Jejunum (tissue), 1 donor: ENCODE data around the genes PGAP6, PIGQ and RAB40C.

DNA sequence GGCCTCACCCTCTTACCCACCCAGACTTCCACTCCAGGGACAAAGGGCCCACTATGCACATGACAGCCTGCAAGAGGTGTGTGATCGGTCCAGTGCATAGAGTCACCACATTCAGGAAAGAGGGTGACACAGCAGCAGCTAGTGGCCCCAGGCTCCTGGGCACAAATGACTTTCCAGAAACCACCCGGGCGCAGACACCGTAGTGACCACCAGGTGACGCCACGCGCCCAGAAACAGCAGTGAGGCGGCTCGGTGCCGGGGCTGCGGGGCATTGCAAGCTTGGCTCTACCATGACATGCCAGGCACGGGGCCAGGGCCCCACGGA lies 6.8 kb downstream of the RHBDF1 start:
- PRO-cap: no peak

DNA sequence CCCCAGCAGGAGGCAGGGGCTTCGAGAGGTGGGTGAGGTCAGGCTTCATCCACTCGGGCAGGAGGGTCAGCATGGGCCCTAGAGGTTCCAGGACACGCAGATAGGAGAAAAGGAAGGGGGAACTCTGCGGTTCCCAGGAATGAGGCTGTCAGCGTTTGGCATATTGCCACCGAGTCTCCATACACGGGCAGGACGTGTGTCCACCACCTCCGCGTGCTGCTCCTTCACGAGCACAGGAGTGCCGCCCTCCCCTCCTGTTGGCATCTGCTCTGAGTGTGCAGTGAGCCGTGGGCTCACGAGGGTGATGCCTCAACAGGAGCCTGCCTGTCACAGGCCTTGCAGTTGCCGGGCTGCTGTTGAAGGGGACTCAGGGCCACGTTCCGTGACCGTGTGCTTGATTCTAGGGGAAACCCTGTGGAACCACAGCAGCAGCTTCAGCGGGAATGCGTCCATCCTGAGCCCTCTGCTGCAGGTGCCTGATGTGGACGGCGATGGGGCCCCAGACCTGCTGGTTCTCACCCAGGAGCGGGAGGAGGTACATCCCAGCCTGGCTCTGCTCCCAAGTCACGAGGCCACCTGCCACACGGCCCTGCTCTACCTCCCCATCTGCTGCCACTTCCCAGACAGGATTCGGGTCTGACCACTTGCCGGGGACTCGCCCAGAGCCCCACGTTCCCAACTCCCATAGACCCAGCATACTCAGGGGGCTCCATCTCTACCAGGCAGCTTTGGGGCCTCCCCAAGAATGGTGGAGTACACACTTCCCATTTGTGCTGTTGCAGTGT lies 14.6 kb downstream of the RGS11 start:
- PRO-cap: no peak

- PRO-cap: bidirectional peak, plus-strand start at chr16:276578, minus-strand start at chr16:276489
Observed at GRCh38 chr16:276342-276969, 712 bp upstream of the RGS11 start.

- PRO-cap: no peak
Observed at GRCh38 chr16:330089-330737, 22.3 kb downstream of the AXIN1 start.

DNA sequence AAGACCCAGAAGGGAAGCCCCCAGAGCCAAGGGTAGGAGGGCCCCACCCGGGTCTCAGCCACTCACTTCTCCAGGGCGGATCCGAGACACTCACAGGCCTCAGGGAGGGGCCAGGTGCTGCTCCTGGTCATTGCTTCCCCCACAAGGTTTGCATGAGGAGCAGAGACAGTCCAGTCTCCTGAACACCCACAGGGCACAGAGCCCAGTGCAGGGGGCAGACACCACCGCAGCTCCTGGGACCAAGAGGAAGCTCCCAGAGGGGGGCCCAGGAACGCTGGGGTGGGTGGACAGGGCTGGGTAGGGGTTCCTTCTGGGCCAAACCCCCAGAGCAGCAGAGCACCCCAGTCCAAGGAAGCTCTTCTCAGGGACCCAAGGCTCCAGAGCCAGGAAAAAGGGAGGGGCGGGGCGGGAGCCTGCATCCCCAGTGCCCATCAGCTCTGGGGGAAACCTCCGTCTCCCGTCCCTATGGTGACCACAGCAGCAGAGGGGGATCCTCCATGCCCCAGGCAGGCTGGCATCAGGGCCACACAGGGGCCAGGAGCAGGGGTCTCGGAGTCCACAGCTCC lies 746 bp upstream of the MRPL28 start:
- PRO-cap: no peak

DNA sequence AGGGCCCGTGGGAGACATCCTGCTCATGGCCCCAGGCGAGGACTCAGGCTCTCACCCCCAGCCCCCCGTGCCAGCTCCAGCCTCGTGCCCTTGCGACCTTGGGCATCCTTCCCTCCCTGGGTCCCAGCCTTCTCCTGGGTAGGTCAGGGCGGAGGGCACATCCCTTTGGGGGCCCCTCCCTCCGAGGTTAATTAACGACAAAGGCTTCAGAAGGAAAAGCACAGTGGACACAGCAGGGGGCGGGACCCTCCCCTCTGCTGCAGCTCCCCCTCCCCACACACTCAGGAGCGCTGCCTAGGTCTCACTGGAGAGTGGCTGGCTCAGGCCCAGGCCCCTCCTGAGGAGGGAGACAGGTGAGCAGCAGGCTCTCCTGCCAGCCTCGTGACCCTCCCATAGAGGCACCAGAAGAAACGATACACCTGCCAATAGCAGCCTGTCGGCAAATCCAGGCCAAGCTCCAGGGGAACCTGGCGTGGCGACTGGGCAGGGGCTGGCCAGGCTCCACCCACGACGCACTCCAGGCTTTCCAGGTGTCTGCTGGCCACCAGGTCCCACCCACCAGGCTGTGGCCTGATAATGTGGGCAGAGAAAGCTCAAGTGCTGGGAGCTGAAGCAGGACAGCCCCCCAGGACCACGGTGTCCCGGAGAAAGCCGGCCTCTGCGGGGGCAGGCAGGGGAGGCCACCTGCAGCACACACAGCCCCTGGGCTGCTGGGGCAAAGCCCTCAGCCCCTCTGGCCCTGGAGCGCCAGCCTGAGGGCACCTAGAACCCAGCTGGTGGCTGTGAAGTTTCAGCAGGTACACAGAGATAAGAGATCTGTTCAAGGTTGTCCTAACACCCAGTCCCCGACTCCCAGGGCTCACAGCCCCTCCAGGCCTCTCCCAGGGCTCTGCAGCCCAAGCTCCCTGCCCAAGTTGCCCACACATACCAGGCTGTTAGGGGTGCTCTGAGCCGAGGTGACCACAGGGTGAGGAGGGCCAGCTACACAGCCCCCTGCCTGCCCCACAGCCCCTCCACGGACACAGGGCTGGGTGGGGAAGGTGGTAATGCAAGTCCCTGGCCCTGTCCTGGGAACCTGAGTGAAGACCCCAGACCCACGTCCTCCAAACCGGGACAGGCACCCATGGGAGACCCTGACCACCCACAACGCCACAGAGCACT lies 2.5 kb downstream of the PGAP6 start:
- PRO-cap: unidirectional peak, plus-strand start at position 561 of the sequence

- PRO-cap: bidirectional peak, plus-strand start at chr16:382105, minus-strand start at chr16:381978
Observed at GRCh38 chr16:381782-382650, at the start of gene PGAP6. Gene PGAP6, minus strand, starts transcription at chr16:381978.

GRCh38 chr16:396602-396882 lies 457 bp upstream of the NME4 start:
- PRO-cap: no peak

GRCh38 chr16:399278-399861 lies 2.3 kb upstream of the DECR2 start:
- PRO-cap: no peak

- PRO-cap: no peak
Observed at GRCh38 chr16:505296-505872, 22.1 kb upstream of the CAPN15 start.

GRCh38 chr16:510320-510798 lies 17.2 kb upstream of the CAPN15 start:
- PRO-cap: no peak

DNA sequence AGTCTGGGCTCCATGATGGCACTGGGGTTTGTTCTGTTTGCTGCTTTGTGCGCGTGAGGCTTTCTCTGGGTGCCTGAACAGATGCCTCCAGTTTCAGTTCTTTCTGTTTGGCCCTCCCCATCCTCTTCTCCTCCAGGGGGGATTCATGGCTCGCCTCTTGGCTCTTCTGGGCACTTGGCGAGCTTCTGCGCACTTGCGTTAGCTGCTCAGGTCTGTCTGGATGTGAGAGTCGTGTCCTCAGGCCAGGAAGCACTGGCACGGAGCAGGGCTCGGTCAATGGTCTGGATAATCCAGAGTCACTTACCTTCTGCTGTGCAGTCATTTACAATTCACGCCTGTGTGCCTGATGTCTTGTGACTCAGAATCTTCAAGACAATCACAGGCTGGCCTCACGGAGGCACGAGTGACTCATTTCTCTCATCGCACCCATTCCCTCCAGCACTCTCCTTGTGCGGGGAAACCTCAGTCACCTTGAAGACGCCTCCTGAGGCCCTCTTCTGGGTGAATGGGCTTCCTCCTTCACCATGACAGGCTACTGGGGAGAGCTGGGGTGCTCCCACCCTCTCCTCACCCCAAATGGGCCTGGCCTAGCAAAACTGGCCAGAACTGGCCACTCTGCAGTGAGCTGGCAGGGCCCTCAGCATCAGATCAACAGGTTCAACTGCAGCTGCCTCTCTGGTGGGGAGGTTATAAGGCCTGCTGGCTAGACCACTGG lies 2.0 kb upstream of the CAPN15 start:
- PRO-cap: bidirectional peak, plus-strand start at position 412 of the sequence, minus-strand start at position 254 of the sequence

DNA sequence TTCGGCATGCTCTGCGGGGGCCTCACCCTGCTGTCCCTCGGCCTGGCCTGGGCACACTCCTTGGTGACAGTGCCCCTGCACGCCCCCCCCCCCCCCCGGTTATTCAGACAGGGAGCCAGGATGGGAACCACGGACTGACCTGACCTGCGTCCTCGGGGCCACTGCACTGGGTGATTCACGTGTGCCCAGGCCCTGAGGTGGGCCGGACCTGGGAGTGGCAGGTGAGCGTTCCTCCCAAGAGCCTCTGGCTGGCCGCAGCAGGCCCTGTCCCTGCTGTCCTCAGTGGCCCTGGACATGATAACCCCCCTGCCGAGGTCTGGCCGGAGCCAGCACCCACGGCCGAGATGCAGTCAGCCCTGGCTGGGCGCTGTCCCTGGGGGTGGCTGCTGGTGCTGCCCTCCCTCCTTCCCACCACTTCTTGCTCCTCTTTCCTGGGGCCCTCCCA lies 8.4 kb downstream of the CAPN15 start:
- PRO-cap: unidirectional peak, minus-strand start at position 163 of the sequence

- PRO-cap: no peak
Observed at GRCh38 chr16:537742-538818, 10.6 kb downstream of the CAPN15 start.

DNA sequence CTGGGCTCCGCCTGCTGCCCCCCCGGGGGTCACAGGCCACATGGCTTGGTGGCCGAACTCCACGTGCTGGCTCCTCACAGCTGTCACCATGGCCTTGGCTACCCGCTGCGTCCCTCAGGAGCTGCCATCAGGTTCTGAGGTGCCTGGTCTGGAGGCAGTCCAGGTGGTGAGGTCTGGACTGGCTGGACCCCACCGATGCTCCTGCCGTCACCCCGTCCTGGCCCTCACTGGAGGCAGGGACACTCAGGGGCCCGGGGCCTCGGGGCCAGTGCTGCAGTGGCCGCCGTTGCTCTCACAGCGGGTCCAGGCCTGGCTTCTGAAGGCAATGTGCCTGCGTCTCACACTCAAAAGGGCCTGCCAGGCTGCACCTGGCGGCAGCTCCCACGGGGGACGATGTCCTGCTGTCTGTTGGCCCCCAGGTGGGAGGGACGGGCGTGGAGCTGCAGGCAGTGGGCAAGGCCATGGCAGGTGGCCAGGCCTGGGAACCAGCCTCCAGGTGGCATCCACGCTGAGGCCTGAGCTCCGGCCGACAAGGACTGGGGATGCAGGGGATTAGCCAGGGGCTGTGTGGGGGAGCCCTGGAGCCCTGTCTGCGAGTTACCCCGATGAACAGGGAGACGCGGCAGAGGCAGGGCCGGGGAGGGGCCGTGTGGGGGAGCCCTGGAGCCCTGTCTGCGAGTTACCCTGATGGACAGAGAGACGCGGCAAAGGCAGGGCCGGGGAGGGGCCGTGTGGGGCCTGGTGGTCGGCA lies 13.4 kb downstream of the CAPN15 start:
- PRO-cap: no peak

DNA sequence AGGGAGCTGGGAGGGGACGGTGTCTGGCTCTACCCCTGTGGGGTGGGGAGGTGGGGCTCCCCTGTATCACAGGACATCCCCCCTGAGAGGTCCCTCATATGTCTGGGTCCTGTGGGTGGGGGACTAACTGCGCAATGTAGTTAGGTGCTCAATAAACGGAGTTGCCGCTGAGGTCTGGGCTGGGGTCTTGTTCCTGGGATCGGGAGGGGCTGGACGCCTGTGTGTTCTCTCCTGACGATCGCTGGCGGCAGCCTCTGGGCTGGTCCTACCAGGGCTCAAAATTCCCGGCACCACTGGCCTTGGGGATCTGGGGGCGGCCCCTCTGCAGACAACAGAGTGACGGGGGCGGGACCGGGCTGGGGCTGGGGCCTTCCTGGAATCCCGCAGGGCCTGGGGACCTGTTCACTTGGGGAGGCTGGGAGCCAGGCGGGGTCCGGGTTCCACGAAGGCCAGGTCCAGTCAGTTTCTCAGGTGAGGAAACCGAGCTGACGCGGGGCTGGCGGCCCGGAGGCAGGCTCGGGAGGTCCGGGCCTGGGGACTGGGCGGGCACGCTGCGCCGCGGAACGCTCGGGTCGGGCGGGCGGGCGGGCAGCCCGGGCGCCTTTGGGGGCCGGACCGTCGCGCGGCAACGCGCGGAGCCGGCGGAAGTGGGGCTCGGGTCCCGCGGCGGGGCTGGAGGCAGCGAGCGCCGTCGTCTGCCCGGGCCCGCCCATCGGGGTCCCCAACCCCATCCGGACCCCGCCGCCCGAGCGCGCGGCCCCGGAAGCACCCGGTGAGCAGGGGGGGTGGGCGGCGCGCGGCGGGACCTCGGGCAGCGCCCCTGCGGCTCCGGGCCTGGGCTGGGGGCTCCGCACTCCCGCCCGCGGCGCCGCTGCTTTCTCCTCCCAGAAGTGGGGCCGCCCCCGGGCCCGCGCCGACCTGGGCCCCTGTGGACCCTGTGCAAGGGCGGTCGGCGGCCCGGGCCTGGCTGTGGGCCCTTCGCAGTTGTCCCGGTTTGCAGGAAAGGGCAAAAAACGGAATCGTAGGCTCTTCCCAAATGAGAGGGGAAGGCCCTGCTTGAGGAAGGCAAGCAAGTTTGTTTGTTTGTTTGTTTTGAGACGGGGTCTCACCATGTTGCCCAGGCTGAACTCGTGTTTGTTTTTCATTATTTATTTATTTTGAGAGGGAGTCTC lies at the start of gene PIGQ:
PIGQ (plus strand) TSS at position 644 of the 1,172 bp plus-strand sequence.
- PRO-cap: bidirectional peak, plus-strand start at position 657 of the sequence, minus-strand start at position 540 of the sequence

DNA sequence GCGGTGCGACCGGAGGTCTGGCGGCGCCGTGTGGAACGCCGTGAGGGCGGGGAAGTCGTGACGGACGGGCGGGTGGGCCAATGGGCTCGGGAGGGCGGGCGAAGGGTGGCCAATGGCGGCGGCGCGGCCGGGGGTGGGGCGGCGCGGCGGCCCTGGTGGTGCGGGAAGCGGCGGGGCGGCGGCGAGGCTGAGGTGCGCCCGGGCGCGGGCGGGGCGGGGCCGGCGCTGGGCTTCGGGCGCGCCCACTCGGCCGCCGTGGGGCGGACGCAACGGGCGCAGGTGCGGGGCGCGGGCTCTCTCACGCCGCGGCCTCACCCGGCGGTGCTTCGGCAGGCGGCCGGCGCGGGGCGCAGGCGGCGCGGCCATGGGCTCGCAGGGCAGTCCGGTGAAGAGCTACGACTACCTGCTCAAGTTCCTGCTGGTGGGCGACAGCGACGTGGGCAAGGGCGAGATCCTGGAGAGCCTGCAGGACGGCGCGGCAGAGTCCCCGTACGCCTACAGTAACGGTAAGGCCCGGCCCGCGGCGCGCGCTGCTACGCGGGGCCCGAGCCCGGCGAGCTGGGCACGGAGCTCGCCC lies at the start of gene RAB40C:
RAB40C (plus strand) TSS at position 139 of the 577 bp plus-strand sequence.
- PRO-cap: bidirectional peak, plus-strand start at position 163 of the sequence, minus-strand start outside the sequence

GRCh38 chr16:592477-593473 lies 2.9 kb downstream of the RAB40C start:
- PRO-cap: bidirectional peak, plus-strand start at chr16:593087, minus-strand start at chr16:593104

DNA sequence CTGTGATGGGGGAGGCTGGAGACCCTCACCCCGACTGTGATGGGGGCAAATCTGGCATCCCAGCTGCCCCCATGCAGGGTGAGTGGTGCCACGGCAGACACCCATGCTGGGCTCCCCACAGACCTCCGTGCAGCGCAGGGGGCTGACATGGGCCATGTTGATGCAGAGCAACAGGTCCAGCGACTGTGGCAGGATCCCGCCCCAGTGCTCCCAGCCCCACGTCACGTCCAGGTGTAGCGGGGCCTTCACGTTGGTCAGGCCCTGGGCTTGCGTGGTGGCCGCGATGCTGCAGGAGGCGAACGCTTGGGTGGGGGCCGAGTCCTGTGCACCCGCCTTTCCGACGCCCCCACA lies 641 bp downstream of the METTL26 start:
- PRO-cap: no peak

DNA sequence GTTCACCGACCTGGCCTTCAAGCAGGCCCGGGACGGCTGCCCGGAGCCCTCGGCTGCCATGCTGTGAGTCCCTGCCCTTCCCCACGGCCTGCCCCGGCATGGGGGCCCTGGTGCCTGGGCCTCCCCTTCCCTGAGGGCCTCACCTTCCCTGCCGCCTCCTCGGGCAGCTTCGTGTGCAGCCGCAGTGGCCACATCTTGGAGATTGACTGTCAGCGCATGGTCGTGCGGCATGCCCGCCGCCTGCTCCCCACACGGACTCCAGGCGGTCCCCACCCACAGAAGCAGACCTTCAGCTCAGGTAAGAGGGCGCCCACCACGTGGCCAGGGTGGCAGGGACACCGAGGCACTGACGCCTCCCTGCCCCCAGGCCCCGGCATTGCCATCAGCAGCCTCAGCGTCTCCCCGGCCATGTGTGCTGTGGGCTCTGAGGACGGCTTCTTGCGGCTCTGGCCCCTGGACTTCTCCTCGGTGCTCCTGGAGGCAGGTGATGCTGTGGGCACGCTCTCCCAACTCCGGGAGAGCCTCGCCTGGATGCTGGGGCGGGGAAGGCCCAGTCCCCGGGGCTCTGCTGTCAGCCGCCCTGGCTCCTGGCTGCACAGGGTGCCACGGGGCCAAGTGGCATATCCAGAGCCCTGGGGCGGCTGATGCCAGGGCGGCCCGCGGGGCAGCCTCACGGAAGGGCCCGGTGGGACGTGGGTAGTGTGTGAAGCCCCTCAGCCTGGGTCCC lies 6.4 kb downstream of the WDR90 start:
- PRO-cap: no peak